GM12892 (cell line): Measurements from ENCODE around the genes FERMT3, TRPT1, DNAJC4 and SAC3D1.

- RRBS, result no CpG with 5 or more reads among the region's 24 CpGs
Observed at GRCh38 chr11:64206062-64207063, at the start of gene FERMT3. FERMT3 (plus strand) TSS chr11:64206721.

GRCh38 chr11:64225514-64226428 lies at the start of gene TRPT1:
TRPT1 (minus strand) TSS chr11:64226186.
- RRBS, result 2% methylated on average over 6 of the region's 52 CpGs

DNA sequence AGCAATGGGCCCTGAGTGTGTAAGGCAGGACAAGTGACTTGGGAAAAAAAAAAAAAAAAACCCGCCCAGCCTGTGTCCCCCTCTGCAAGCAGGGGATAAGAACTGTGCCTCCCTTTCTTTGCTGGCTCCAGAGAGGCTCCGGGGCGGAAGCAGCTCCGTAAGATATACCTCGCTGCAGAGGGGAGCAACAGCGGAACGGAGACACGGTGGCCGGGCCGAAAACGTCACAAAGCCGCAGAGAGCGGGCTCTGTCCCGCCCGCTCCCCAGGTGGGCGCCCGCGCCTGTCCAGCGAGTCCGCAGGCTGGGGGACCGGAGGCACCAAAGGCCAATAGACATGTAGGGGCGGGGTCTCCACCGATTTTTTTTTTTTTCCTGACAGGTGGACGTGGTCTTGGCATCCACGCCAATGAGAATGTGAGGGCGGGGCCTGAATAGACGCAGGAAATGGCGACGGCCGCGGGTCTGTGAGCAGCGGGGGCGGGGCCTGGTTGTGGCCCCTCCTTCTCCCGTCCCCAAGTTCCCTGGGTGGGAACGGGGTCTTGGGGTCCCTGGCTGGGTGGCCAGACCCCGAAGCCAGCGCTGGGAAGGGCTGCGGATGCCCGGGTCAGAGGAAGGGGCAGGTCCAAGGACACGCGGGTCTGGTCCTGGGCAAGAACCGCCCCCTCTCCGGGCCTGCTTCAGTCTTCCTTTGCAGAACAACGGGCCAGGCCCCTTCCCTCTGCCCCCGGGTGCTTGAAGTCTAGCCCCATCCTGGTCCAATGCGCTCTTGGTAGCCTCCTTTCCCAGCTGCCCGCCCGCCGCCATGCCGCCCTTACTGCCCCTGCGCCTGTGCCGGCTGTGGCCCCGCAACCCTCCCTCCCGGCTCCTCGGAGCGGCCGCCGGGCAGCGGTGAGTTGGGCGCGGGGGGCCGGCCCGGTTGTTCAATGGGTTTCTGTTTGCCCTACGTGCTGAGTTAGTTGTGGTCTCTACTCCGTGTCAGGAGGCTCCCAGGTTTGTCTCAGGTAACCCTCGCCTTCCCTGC lies at the start of gene DNAJC4:
Gene DNAJC4 (plus strand): TSS at position 497 of the 1,022 bp plus-strand sequence.
- RRBS, result 1% methylated on average over 15 of the region's 66 CpGs

DNA sequence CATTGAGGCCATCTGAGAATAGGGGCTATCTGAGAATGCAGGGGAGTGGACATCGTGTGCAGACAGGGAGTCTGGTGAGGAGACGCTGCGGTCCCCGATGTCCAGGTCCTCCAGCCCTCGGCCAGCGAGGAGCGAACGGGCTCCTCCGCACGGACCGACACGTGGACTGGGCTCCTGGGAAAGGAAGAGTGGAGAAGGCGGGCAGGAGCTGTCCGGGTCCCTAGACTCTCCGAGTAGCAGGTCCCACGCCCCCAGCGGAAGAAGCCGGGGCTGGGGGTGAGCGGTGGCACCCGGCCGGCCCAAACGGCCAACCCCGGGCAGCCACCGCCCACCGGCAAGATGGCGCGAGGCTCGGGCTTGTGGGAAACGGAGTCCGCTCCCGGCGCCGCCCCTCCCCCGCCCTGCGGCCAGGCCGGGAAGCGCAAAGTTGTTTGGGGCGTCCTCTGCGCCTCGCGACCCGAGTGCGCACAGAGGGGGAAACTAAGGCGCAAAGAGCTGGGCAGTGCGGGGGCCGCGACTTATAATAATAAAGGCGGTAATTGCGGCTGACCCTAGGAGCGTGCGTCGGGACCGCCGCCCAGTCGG lies 535 bp upstream of the PPP1R14B start:
- RRBS, result under 1% methylated on average over 12 of the region's 55 CpGs

- RRBS, result no CpG with 5 or more reads among the region's 14 CpGs
Observed at GRCh38 chr11:64248251-64249107, 1.7 kb upstream of the PPP1R14B start.

- RRBS, result 95% methylated on average over 6 of the region's 29 CpGs
Observed at GRCh38 chr11:64255150-64255925, 4.0 kb downstream of the PLCB3 start.

DNA sequence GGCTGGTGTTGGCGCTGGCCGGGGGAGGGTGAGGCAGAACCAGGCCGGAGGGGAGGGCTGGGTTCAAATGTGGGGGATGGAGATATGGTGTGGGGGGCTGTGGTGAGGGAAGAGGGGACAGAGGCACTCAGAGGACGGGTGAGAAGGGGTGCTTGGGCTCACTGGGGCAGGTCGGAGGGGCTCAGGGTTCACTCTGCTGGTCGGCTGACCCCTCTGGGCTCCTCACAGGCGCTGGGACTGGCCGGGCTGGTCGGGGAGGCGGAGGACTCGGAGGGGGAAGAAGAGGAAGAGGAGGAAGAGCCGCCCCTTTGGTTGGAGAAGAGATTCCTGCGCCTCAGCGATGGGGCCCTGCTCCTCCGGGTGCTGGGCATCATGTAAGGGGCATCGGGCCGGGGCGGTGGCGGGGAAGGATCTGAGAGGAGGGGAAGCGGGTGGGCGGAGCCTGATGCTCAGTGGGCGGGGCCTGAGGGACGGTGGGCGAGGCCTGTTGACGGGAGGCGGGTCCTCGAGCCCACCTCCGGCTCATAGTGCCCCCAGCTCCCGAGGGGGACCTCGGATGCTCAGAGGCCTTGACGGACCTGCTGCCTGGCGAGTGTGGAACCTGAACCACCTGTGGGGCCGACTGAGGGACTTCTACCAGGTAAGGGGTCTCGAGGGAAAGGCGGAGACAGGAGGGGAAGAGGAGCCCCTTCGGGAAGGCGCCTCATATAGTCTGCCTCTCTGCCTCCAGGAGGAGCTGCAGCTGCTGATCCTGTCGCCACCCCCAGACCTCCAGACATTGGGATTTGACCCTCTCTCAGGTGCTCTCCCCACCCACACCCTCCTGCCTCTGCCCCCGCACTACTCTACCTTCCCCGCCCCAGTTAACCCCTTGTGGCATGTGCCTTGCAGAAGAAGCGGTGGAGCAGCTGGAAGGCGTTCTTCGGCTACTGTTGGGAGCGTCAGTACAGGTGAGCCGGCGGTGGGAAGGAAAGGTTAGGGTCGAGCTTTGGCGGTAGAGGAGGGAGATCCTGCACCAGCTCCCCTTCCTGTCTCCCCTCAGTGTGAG lies 699 bp downstream of the CCDC88B start:
- RRBS, result no CpG with 5 or more reads among the region's 48 CpGs

DNA sequence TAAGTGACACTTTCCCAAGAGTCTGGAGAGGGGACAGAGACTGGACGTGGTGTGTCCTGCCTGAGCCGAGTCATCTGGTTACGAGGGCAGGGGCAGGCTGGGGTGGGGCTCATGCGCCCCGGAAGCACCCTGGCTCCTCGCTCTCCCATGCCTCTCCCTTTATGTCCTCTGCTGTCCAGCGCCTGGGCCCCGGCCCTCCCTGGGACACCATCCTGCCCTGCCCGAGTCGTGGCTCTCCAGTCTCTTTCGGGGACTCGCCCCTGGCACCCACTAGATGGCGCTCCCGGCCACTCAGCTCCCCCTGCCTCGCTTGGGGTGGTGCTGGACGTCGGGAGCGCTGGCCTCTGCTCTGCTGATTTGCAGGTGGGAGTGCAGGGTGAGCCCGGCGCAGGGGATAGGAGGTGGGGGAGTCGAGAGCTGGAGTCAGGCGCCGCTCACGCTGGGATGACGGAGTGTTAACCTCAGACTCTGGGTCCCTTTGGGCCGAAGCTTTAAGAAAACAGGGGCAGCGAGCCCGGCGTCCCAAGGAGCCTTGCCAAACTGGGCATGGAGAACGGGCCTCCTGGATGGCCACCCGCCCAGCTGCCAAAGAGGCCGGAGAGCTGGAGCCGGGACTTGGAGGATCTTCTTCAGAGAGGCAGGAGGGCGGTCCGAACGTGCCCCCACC lies 89.9 kb downstream of the RPS6KA4 start:
- RRBS, result under 1% methylated on average over 11 of the region's 36 CpGs

- RRBS, result 22% methylated on average over 1 of the region's 12 CpGs
Observed at GRCh38 chr11:64725896-64726824, 3.2 kb upstream of the NRXN2 start.

GRCh38 chr11:64742711-64743736 lies 918 bp downstream of the RASGRP2 start:
- RRBS, result under 1% methylated on average over 12 of the region's 81 CpGs

DNA sequence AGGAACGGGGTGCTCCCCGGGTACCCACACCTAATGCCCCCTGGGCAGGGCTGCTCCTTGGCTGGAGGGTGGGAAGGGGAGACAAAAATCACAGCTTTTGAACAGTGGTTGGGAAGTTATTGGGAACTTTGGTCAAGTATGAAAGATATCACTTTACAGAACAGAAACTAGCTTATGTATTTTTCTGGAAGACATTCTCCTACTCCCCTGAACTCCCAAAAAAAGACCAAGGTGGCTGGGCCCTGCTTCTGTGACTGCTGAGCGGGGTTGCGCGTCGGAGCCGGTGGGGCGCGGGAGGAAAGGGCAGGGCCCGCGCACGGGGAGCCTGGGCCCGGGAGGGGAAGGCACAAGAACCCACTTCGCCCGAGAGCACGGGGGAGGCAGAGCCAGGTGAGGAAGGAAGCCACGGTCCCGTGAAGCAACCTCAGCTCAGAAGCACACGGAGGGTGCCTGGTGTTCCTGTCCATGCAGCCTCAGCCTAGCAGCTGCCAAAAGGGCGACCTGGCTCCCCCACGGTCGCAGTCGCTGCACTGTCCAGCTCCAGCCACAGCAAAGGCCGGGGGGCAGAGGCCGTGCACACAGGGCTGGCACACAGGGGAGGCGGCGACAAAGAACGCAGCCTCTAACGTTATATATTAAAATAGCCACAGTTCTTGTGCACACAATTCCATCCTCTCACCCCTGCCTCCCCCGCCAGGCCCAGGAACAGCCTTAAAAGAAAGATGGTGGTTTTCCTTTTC lies 9.2 kb upstream of the CDC42BPG start:
- RRBS, result 5% methylated on average over 7 of the region's 30 CpGs

DNA sequence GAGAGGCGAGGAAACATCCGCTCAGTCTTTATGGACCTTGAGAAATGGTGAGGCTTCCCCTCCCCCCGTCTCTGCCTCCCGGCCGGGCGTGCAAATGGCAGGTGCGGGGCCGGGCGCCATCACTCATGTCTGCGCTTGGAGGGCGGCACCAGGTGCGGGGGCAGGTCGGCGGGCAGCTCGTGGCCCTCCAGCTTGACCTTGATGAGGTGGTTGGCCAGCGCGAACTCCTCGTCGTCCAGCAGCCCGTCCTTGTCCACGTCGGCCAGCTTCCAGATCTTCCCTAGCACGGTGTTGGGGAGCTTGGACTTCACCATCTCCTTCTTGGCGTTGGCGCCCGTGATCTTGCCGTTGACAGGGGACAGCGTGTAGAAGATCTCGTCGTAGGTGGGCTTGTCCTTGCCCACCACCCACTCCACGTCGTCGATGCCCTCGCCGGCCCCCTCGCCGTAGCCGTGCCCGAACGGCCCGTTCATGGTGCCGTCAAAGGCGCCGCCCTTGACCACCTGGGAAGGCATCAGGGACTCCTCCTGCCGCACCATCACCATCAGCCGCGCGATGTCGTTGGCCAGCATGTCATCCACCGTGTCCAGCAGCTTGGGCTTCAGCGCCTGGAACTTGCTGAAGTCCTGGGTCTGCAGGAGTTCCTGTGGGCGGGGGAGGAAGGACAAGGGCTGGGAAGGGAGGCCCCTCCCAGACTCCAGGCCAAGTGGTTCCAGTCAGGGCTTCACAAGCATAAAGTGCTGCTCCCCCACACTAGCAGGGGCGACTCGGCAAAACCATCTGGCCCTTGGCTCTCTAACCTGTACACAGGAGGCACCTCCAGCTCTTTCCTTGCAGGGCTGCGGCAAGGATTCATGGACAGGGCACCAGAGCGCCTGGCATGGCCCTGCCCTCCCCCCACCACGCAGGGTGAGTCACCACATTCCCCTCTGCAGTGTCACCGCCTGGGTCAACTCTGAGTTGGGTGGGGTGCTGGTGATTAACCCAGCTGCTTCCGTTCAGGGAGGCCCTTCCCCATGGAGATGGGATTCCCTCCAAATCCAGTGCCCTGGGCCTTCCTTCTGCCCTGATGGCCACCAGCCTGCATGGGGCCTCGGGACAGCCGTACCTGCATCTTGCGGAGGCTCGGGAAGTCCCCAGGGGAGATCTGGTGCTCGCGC lies 10.1 kb upstream of the CDC42BPG start:
- RRBS, result no CpG with 5 or more reads among the region's 65 CpGs

DNA sequence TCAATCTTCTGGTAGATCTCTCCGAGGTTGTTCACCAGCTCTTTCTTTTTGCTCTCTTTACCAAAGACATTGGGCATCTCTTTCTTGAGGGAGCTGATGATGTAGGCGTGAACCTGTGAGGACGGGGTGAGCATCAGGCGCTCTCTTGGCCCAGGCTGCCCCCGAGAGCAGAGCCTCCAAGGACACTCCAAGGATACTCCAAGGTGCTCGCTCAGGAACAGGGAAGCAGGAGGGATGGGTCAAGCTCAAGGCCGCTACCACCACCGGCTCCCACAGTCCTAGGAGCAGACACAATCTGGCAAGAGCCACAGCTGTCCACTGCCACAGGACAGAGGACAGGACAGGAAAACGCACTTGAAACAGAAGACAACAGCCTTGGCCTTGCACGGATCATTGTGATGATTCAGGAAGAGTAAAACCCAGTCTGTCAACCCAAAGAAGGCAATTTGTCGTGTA lies 10.9 kb upstream of the CDC42BPG start:
- RRBS, result no CpG with 5 or more reads among the region's 11 CpGs

DNA sequence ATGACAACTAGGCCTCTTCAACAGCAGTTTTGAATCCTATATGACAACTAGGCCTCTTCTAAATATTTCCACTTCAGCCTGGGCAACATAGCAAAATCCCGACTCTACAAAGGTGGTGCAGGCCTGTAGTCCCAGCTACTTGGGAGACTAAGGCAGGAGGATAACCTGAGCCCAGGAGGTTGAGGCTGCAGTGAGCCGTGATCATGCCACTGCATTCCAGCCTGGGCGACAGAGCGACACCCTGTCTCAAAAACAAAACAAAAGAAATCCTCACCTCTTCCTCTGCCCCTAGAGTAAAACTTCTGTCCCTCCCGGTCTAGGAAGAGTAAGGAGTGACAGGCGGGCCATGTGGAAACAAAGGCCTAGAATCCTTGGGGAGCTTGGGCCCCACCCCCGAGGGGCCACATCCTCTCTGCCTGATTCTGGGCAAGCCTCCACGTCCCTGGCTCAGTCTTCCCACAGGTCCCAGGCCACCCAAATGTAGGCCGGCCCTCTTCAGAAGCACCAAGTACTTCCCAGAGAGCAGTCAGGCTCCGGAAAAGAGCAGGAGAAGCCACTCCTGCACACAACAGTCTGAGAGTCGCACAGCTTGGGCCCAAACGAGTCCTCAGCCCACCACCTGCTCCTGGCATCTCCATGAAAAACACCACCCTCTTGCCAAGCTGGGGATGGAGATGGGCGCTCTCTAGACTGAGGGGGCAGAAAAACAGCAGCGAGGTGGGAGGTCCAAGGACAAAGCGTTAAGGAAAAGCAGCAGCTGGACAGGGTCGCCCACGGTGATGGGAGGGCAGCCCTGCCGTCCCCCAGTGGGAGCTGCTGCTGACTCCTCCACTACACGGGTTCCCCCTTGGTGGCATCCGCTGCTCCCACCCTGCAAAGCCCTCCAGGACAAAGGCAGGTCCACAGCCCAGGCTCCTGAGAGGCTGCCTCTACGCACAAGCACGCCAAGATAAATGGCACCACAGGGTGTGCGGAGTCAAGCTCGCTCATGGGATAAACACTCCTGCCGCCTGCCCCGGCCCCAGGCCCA lies 15.5 kb downstream of the EHD1 start:
- RRBS, result no CpG with 5 or more reads among the region's 26 CpGs

DNA sequence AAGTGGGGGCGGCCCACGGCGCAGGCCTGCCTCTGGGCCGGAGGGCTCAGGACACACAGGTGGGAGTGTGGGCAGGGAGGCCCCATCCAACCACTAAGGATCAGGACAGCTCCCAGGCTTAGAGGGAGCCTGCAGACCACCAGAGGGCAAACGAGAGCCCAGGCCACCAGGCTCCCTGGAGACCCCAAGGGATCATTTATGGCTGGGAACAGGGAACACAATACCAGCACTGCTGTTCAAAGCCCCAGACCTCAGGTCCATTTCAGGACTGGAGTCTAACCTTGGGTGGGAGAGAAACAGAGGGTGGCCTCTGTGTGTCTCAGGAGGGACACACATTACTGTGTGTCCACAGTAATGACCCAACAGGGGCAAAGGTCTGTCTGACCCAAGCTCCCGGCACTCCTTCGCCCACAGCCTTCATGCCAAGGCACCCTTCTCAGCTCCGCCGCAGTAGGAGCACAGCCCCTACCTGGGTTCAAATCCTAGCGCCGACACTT lies 8.5 kb downstream of the EHD1 start:
- RRBS, result no CpG with 5 or more reads among the region's 11 CpGs

- RRBS, result 16% methylated on average over 7 of the region's 34 CpGs
Observed at GRCh38 chr11:64870368-64871516, 7.7 kb downstream of the EHD1 start.

DNA sequence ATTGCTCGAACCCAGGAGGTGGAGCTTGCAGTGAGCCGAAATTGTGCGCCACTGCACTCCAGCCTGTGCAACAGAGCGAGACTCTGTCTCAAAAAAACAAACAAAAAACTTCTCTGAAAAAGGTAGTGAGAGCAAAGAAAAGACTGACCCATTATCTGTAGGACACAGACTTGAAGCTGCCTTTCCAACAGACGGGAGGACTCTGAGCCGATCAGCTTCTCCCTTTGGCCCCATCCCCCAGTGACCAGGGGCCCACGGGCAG lies 3.0 kb downstream of the EHD1 start:
- RRBS, result no CpG with 5 or more reads among the region's 7 CpGs

- RRBS, result no CpG with 5 or more reads among the region's 10 CpGs
Observed at GRCh38 chr11:64930183-64930646, 5.5 kb downstream of the GPHA2 start.

- RRBS, result no CpG with 5 or more reads among the region's 7 CpGs
Observed at GRCh38 chr11:64939467-64939825, 3.8 kb upstream of the GPHA2 start.

- RRBS, result 1% methylated on average over 7 of the region's 53 CpGs
Observed at GRCh38 chr11:65040468-65041291, at the start of gene SAC3D1. SAC3D1 (plus strand) TSS chr11:65041210.